NT2/D1 (cell line): ENCODE measurements around the genes TCEAL9, NRK, CLDN2 and MORC4.

- RRBS, 2 experiments, result 3 to 7% methylated on average over 8 of the region's 31 CpGs
These were observed 903 bp downstream of the GPRASP1 start for GRCh38 chrX:102651955-102652816.

DNA sequence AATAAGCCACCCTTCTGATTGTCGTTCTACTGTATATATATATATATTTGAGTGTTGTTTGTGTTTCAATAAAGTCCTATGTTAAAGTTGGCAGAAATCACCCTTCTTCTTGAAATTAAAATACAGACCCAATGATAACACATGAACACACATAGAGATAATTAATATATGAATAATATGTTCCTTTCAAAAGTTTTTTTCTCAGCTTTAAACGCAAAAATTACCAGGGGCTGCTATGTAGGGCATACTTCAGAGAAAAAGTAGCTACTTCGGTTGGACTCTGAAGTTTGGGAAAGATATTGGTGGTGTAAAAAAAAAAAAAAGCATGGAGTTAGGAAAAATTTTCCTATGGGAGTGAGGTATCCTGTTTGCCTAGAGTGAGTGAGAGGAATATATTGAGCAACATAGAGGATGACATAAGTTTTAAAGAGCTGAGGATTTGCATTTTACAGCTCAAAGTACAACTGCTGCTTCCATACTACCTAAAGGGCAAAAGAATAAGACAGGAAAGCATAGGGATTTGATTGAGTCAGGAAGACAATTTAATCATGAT lies 7.2 kb downstream of the GPRASP1 start:
- RRBS, 2 experiments, result no CpG with 5 or more reads among the region's 3 CpGs

DNA sequence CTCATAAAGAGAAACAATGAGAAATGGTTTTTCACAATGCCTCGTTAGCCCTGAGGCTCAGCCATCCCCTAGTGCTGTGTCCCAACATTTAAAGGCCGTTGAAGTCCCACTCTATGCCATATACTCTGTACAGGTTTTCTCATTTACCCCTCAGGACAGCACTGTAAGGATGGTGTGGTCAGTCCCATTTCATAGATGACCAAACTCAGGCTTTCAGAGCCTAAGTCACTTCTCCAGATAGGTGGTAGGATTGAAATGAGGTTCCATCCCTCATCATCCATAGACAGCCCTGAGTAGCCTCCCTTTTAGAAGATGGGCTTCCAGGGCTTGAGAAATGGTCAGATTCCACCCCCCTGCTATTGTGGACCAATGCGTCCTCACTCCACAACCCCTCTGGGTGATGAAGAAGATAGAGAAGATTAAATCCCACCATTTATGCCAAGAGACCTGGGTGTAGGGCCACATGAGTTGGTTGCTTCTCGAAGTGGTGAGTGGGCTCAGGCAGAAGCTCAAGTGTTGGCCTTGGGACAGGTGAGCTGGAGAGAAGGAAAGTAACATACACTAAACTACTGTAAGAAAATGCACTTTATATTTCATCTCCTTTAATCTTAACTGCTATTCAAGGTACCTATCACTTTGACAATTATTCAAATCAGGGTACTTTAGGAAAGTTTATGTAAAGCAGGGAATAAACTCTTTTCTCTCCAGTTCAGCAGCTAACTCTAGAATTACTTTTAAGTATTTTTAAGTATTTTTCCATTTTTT lies 30.8 kb upstream of the RAB40AL start:
- RRBS, 2 experiments, result no CpG with 5 or more reads among the region's 4 CpGs

GRCh38 chrX:103355962-103356878 lies at the start of gene TCEAL9:
TCEAL9 (plus strand) TSS chrX:103356506.
- RRBS, 2 experiments, result no CpG with 5 or more reads among the region's 22 CpGs

DNA sequence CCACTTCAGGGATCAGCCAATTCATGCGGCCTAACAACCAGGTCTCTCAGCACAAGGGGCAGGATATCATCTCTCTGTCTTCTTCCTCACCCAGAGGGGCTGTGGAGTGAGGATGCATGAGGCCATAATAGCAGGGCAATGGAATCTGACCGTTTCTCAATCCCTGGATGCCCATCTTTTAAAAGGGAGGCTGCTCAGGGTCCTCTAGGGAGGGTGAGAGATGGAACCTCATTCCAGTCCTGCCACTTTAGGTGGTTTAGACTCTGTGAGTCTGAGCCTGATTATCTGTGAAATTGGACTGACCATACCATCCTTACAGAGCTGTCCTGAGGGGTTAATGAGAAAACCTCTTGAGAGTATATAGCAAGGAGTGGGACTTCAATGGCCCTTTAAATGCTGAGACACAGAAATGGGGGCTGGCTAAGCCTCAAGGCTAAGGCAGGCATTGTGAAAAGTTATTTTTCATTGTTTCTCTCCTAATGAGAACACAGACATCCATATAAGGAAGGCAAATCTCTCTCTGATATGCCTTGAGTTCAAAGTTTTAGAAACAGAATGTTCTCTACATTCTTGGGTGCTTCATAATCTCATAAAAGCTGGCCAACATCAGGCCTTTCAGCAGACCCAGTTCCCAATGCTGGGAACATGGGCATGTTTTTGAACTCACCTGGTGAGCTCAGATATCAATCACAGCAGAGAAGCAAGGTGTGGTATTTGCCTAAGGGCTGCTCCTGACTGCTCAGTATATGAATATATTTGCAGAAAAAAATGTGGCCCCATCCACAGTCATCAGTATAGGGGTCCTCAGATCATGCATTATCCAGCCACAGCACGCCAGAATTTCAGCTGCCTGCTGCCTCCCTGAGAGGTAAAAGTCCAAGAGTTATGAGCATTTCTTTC lies 19.3 kb upstream of the RAB40A start:
- RRBS, 2 experiments, result no CpG with 5 or more reads among the region's 3 CpGs

- RRBS, 2 experiments, result no CpG with 5 or more reads among the region's 12 CpGs
These were observed 11.6 kb downstream of the MORF4L2 start for GRCh38 chrX:103674422-103675788.

- RRBS, 2 experiments, result no CpG with 5 or more reads among the region's 5 CpGs
These were observed 7.4 kb downstream of the TMEM31 start for GRCh38 chrX:103718084-103718599.

GRCh38 chrX:103766778-103767179 lies 9.9 kb upstream of the PLP1 start:
- RRBS, 2 experiments, result no CpG with 5 or more reads among the region's 7 CpGs

GRCh38 chrX:103773374-103773824 lies 3.2 kb upstream of the PLP1 start:
- RRBS, 2 experiments, result no CpG with 5 or more reads among the region's 3 CpGs

DNA sequence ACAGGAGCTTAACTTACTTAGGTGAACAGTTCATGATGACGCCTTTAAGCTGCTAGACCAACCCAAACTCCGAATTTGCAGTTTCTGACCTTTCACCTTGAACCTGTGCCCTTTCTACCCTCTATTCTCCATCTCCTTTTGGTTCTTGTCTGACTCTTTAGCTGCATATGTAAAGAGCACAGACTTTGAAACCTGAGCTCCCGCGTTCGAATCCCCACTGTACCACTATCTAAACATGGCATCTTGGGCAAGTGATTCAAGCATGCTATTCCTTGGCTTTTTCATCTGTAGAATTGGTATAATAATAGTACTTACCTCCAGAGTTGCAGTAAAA lies 398 bp upstream of the SLC25A53 start:
- RRBS, 2 experiments, result no CpG with 5 or more reads among the region's 5 CpGs

DNA sequence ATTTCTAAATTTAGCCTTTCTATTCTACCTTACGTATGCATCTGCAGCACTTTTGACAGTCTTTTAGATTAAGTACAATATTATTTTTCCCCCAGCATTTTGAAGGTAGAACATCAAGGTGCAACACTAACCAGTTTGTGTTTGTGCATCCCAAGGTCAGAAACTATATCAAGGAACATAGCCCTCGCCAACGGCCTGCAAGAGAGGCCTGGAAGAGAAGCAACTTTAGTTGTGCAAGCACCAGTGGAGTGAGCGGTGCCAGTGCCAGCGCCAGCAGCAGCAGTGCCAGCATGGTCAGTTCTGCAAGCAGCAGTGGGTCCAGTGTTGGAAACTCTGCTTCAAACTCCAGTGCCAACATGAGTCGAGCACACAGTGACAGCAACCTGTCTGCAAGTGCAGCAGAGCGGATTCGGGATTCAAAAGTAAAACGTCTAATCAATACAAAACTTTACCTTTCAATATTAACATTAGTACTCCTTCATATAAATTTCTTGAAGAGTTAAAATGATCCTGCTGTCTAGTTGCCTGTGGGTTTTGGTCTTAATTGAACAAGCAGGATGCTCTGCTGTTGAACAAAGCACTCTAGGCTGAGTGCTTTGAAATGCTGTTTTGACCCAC lies 21.7 kb downstream of the FAM199X start:
- RRBS, 2 experiments, result no CpG with 5 or more reads among the region's 9 CpGs

DNA sequence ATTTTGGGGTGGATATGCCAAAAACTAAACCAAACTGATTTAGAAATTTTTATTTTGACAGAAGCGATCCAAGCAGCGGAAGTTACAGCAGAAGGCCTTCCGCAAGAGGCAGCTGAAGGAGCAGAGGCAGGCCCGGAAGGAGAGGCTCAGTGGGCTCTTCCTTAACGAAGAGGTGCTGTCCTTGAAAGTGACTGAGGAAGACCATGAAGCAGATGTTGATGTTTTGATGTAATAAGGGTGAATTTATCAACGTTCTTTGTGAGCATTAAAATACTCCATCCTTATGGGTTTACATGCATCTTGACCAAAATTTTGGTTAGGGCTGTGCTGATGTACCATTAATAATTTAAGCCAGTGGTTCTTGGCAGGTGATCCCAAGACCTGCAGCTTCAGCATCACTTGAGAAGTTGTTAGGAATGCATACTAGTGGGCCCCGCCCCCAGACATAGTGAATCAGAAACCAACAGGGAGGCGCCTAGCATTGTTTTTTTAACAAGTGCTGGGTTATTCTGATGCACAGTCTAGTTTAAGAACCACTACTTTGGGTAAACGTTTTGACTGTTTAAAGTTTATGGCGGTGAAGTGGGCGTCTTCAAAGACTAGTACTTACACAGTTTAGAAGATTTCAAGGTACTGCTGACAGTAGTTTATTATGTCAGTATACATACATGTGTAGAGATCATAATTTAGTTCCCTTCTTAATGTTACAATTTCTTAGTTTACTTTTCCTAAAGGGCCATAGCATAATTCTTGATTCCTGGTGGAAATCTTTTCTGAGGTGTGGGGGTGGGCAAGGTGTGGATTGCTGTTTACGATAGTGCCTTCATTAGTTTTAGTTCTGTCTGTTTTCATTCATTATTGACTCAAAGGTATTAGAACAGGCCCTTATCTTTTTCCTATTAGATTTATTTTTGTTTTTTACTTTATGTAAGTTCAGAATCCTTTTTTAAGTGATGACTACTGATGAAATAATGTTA lies 23.6 kb downstream of the FAM199X start:
- RRBS, 2 experiments, result no CpG with 5 or more reads among the region's 12 CpGs

DNA sequence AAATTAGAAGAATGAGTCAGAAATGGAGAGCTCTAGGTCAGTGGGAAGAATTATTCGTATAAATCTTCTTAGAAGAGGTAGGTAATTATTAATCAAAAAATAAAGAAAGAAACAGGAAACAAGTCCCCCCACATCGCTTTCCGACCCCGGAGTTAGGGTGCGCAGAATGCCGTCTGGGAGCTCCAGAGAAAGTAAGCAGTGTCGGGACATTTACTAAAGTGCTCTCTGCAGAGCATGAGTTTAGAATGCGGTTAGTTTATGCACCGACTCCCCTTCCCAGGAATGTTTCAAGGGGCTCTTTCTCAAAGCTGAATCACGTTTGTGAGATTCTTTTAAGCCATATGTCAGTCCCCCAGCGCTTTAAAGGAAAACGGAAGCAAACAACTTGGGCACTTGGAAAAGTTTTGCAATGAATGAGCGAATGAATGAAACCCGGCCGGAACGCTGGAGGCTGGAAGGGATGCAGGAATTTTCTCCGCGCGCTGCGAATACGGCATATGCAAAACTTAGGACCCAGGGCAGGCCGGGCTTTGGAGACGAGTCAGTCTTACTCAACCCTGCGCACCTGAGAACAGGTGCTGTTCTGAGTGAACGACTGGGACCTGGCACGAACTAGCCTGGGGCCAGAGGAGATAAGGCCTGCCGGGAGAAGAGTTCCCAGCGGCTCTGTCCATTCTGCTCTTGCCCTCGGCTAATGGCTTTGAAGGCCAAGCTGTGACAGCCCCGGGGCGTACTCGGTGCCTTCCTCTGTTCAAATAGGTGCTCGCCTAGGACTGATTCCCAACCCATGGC lies 900 bp upstream of the NRK start:
- RRBS, 2 experiments, result under 1 to 3% methylated on average over 3 to 8 of the region's 33 CpGs

- RRBS, 2 experiments, result under 1% methylated on average over 14 to 20 of the region's 61 CpGs
These were observed at the start of gene NRK for GRCh38 chrX:105822035-105822920. NRK (plus strand) TSS chrX:105822539.

GRCh38 chrX:106780556-106781051 lies 21.9 kb upstream of the TBC1D8B start:
- RRBS, 2 experiments, result no CpG with 5 or more reads among the region's 2 CpGs

- RRBS, 2 experiments, result no CpG with 5 or more reads among the region's 3 CpGs
These were observed at the start of gene CLDN2 for GRCh38 chrX:106920204-106920462. CLDN2 (plus strand) TSS chrX:106920402.

GRCh38 chrX:106927983-106928306 lies 7.7 kb downstream of the CLDN2 start:
- RRBS, 2 experiments, result no CpG with 5 or more reads among the region's 2 CpGs

DNA sequence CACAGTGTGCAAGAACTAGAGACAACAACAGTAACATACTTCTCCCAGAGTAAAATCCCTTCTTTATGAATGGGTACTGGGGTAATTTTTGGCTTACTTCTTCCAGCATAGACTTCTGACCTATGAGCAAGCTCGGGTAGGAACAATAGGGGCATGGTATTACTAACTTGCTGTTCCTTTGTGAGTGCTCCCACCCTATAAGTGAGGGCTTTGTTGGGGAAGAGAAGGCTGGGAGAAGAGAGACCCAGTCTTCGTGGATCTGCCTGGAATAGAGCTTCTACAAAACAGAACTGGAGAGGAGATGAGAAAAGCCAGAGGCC lies 30.2 kb downstream of the CLDN2 start:
- RRBS, 2 experiments, result no CpG with 5 or more reads among the region's 2 CpGs

DNA sequence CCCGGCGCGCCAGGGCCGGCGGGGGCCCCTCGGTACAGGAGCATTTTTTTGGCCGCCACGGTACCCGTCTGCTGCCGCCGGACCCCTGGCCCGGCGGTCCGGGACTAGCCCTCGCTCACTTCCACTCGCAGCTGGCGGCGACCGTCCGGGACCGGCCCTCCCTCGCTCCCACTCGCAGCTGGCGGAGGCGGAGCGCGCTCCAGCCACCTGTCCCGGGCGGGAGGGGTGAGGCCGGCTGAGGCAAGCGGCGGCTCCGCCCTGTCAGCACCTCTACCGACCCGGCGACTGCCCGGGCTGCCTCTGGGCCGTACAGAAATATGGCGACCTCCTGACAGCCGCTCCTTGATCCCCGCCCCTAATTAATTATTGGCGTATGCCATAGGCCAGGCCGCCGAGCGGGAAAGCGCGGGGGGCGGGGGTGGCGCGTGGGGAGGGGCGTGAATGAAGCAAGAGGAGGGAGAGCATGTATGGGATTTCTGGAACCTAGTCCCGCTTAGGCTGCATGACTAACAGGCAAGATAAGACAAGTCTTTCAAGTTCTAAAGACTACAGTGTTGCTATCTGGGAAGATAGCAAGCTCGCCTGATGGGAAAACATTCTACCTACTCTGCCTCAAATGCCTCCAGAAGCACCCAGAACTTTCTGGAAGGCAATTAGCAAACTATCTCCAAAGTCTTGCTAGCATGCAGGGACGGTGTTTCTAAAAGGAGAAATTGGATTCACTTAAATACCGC lies at the start of gene MORC4:
MORC4 (minus strand) TSS at position 287 of the 734 bp plus-strand sequence.
- RRBS, 2 experiments, result under 1 to 1% methylated on average over 29 of the region's 55 CpGs

- RRBS, 2 experiments, result no CpG with 5 or more reads among the region's 29 CpGs
These were observed 612 bp downstream of the PRPS1 start for GRCh38 chrX:107628682-107629562.